Right cardiac atrium (tissue), 1 donor: ENCODE measurements around a stretch of chr10.

- PRO-cap, result no peak
Measured at GRCh38 chr10:88940378-88940751, 12.2 kb downstream of the ACTA2 start.

- PRO-cap, result no peak
Measured at GRCh38 chr10:89369149-89369516, 8.7 kb upstream of the IFIT1B start.

DNA sequence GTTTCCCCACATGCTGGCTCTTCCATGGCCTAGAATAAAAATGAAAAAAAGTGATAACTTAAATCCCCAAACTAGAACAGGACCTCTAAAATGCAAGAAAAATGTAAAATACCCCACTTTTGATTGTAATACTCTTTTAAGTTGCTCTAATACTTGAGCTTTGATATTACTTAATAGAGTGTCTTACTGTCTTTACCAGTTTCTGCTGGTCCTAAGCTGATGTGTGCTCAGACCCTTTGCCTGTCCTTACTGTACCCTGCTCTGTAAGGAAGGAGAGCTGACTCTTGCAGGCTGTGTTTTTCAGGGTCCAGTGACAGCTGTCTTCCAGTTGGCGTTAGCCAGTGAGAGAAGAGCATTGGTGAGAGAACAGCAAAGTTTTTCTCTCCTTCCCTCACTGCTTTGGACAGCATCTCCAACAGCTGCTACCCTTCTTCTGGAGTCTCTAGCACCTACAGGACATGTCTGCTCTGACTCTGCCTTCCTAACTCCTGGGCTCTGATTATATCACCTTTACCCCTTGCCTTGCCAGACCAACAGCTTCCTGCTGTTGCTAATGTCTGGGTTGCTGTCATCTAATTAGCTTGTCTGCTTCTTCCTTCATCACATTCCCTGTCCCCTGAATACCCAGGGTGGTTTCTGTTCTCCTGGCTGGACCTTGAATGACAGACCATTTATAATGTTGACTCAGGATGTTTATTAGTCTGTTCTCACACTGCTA, 23.3 kb upstream of the PANK1 start:
- PRO-cap, result no peak

- PRO-cap, result no peak
Measured at GRCh38 chr10:89738624-89739181, 37.3 kb downstream of the KIF20B start.

DNA sequence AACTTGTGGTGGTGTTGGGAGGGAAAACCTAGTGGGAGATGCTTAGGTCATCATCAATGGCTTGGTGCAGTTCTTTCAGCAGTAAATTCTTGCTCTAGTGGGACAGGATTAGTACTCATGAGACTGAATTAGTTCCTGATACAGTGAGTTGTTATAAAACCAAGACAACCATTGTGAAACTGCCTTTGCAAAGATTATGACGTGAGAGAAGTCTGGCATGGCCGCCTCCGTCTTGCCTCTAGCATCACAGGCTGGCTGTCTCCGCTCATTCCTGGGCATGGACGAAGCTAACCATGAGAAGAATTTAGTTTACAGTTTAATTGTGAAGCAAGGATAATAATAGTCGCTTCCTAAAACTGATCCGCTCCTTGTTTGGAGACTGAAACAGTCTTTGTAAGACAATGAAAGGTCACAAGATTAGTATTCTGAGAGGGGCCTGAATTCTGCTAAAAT, 186.5 kb downstream of the KIF20B start:
- PRO-cap, result no peak

GRCh38 chr10:90145553-90145898, 444.1 kb downstream of the KIF20B start:
- PRO-cap, result no peak

DNA sequence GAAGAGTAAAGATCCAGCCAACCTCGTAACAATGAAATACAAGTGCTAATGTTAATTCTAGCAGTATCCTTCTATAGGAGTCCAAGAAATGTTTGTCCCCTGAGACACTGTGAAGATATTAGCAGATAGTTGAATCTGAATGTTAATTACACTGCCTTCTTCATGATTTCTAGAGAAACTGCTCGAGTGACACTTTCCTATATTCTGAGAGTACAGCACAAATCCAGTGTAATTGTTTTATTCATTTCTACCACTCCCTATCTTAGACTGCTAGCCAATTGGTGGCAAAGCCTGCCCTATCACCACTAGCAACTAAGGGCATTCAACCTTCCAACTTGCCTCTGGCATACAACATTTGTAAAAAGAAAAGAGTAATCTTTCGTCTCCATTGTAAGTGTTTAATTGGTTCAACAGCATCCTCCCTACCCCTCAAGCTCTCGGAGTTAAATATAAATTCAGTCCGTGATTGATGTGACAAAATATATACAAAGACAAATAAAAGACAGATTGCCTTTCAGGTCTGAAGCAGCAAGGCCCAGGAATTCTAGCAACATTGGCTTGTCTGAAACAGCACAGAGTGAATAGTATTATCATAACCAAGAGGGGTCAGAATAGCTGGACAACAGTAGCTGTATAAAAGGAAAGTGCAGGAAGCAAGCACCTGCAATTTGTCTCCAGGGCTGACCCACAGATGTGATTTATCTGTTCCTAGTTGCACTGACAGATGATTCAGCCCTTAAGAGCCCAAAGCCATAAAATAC, 47.5 kb upstream of the ANKRD1 start:
- PRO-cap, result no peak

DNA sequence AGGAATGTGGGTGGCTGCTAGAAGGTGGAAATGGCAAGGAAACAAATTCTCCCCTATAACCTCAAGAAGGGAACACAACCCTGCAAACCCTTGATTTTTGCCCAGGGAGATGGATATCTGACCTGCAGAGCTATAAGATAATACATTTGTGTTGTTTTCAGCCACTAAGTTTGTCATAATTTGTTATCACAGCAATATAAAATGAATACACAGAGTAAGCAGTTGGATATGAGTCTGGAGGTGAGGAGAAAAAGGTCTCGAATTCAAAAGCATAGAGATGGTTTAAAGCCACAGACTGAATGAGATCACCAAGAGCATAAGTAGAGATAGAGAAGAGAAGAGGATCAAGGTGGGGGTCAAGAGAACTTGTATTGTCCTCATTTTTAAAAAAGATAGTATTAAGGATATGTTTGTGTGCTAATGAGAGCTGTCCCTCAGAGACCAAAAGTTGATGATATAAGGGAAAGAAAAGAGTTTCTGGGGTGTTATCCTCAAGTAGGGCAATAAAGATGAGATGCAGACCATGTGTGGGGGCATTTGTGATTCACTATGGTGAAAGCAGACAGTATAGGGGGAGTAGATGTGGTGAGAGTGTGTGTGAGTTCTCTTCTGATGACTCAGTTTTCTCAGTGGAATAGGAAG, 25.9 kb upstream of the PCGF5 start:
- PRO-cap, result no peak

DNA sequence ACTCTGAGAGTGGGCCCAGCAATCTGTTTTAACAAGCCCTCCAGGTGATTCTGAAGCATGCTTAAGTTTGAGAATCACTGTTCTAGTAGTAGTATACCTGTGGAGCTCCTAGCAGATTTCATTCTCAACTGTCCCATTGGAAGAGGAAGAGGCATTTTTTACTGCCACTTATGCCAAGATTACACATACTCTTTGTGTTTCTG, 2.9 kb downstream of the PCGF5 start:
- PRO-cap, result no peak

GRCh38 chr10:91223664-91223998, 3.2 kb downstream of the PCGF5 start:
- PRO-cap, result no peak

- PRO-cap, result no peak
Measured at GRCh38 chr10:91243502-91244370, 23.3 kb downstream of the PCGF5 start.

GRCh38 chr10:91556554-91556915, 76.3 kb downstream of the PPP1R3C start:
- PRO-cap, result no peak

GRCh38 chr10:91590276-91590820, 42.5 kb downstream of the PPP1R3C start:
- PRO-cap, result no peak

DNA sequence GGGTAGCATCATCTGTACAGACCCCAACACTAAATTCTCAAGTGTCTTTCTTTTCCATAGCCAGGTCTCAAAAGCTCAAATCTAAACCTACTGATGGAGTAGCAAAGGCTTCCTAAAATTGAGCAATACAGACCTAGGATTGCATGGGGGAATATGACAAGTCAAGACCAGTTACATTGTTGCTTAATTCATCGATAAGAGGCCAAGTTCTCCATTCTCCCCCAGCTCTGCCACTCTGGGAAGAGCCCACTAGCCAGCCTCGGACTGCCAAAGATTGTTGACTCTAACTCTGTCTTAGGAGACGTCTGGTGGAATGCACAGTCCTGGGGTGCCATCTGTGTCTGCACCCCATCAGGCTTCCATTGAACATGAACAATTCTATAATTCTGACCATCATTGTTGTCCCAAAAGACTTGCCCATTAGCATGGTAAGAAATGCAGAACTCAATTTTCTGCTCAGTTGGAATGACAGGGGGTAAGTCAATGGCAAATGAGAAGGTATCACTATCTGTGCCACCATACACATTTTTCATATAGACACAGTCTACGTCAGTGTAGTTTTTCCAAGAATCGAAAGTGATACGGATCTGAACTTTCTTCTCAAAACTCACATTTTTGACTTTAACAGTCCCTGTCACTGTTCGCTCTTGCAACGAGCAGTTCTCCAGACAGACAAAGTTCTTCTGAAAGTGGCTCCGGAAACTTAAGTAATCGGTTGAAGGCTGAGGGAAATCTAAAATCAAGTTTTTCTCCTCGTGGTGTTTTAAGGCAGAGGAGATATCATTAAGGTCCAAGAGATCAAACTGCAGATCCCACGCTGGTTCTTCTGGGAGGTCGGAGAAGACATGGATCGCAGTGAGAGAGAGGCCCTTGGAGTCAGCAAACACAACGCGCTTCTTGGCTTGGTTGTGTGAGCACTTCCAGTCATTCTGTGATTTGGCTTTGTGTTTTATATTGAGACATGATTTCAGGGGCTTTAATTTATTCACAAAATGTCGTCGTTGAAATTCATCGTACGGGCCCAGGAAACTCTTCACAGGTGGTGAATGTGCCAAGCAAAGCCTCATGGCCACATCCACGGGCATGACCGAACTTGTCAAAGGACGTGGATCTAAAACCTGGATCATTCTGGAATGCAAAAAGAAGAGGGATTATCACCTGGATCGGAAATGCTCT, 2.7 kb downstream of the PPP1R3C start:
- PRO-cap, result no peak

GRCh38 chr10:91712023-91712658, 79.3 kb upstream of the PPP1R3C start:
- PRO-cap, result no peak

GRCh38 chr10:91800208-91800773, 2.1 kb downstream of the TNKS2 start:
- PRO-cap, result no peak

DNA sequence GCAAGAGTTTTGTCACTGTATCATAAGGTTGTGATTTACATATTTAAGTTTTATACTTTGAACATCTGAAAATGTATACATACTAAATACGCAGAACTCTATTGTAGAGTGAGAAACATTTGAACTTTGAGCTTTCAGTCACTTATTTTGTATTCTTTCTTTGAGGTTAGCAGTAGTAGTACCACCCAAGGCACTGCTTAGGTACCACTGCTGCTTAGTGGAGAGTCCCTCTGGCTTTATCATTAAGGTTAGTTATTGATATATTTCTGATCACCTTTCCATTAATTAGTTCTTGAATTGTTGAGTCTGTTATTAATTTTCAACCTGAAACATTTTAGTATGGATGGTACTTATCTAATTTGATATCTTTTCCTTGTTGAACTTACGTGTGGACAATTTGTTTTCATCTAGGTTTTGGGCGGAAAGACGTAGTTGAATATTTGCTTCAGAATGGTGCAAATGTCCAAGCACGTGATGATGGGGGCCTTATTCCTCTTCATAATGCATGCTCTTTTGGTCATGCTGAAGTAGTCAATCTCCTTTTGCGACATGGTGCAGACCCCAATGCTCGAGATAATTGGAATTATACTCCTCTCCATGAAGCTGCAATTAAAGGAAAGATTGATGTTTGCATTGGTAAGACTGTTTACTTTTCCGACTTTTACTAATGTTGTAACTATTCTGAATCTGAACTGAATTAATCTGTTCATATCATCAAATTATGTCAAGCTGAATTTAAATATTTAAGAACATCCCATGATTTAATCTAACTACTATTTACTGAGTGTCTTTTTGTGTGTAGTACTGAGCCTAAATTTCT, 14.6 kb downstream of the TNKS2 start:
- PRO-cap, result no peak

- PRO-cap, result no peak
Measured at GRCh38 chr10:91886870-91887742, 22.2 kb downstream of the FGFBP3 start.

GRCh38 chr10:91935359-91935837, 11.8 kb downstream of the BTAF1 start:
- PRO-cap, result no peak

DNA sequence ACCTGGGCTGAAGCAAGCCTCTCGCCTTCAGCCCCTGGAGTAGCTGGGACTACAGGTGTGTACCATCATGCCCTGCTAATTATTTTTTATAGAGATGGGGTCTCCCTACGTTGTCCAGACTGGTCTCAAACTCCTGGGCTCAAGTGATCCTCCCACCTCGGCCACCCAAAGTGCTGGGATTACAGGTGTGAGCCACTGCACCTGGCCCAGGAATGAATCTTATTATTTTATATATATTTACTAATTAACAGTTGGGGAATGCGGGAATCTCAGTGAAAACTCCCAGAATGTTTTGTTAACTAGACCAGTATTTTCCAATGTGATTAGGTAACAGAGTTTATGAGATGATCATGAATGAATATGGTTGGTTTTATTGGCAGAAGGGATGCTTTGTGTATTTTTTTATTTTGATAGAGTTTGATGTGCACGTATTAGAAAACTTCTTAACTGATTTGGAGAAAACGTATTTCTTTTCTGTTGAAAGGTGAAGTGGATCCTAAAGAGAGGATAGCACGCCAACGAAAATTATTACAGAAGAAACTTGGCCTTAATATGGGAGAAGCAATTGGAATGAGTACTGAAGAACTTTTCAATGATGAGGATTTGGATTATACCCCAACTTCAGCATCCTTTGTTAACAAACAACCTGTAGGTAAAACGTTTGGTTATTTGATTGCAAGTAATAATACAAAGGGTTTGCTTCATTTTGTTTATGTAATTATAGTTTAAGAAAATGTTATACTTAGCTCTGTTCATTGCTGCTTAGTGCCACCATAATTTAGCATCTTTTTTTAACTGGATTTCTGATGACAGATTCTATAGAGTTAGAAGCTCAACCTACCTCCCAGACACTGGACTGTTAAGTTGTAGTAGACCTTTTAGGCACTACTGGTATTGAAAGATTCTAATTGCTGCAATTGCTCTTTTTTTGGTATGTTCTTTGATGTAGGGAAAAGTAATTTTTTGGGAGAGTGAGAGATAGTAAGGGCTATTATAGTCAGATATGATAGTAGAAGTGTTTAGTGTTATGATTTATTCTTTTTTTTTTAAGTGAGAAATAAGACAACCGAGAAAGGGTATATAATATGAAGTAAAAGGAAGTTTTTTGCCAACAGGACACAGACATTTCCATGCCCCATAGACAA, 27.7 kb downstream of the BTAF1 start:
- PRO-cap, result no peak